Gastroesophageal sphincter (tissue), 4 donors: ENCODE measurements around the genes DNAH8, KCNK5 and LRFN2.

DNA sequence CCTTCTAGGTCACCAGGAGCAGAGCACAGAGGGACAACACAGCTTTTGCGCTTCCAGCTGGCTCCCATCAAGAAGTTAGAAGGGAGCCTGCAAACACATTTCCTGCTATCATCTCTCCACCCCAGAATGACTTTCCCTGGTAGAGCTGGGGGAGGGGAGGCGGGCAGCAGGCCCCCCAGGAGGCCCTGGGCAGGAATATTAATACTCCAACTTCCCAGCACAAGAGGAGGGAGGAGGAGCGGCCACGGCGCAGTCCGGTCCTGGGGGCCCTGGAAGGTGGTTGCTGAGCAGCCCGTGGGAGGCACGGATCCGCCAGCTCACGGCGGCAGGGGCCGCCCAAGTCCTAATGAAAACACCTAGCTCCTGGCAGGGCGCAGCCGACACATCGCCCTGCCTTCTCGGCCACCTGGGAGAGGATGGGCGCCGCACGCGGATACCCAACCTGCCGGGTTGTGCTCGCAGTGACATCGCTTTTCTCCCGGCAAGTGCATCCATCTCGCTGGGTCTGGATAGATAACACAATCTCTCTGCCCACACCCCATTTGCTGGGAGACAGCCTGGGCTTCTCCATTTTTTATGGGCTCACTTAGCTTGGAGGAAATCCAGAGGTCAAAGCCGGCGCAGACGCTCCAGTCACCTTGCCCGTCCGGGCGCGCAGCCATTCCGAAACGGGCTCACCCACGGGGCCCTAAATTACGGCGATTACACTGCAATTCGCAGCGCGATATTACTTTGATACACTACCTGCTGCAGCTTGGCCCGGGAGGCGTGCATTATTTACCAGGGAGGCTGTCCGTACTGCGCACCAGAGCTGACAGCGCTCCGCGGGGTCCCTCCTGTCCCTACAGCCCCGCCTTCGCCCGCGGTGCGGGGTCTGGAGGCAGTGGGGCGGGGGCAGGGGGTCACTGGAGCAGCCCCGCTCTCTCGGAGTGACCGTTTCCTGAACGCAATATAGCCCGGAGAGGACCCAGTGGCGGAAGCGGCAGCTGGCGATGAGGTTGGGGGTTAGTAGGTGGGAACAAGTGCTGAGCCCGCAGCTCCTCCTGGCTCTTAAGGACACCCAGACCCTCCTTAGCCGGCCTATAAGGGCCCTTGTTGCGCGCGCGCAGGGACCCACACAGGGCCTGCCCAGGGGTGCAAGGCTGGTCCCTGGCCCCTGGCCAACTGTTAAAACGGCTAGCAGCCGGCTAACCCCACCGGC, 36.2 kb upstream of the CCDC167 start:
- PRO-cap = no peak
- RAMPAGE, long total RNA, 4 experiments = no peak in any of the 4 experiments

GRCh38 chr6:37679853-37680531, 17.7 kb downstream of the MDGA1 start:
- PRO-cap = no peak
- RAMPAGE, long total RNA, 4 experiments = no peak in any of the 4 experiments

DNA sequence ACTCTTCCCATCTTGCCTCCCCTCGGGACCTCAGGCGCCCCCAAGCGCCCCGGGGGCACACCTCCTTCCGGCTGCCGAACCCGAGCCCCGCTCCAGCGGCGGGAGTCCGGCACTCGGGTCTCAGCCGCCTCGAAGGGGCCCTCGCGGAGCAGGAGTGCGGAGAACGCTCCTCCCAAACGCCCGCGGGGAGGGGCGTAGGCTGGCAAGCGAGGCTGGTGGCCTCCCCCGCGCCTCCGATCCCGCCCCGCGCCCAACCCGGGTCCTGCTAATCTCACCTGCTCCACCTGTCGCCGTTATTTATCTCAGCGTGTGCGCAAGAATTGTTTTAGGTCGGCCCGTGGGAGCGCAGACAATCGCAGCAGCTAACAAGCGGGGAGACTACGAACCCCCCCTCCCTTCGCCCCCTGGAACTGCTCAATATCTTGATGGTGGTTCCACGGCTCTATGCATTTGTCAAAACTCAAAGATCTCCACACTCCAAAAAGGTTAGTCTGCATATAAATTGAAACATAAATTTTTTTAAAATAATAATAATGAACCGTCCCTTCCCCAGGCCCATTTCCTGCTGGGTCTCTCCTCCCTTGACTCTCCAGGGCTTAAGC, 1.3 kb upstream of the MDGA1 start:
- PRO-cap = no peak
- RAMPAGE, long total RNA, 4 experiments = no peak in any of the 4 experiments

DNA sequence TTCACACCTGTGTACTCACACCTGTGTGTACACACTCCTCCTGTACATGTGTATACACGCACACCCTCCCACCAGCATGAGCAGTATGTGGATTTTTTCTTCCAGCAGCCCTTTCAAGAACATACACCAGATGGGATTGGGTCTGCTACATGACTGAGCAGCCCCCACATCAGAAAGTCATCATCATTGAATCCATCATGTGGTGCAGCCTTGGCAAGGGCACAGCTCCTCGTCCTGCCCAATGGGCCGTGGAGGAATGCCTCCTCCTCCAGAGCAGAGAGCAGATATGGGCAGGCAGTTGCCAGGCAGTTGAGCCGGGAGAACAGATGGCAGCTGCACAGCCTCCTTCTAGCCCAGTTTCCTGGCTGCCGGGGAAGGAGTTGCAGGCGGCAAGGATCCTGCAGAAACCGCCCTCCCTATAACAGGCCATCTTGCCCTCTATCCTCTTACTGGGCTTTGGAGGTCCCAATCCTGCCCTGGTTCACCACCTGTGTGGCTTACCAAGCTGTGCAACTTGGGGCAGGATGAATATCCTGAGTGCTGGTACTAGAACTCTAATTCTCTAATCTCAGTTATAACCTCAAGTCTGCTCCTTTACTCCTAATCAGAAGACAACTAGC, 11.9 kb upstream of the ZFAND3 start:
- PRO-cap = no peak
- RAMPAGE, long total RNA, 4 experiments = no peak in any of the 4 experiments

- PRO-cap = no peak
- RAMPAGE, long total RNA, 4 experiments = no peak in any of the 4 experiments
Measured at GRCh38 chr6:37876906-37878256, 57.9 kb downstream of the ZFAND3 start.

- PRO-cap = no peak
- RAMPAGE, long total RNA, 4 experiments = no peak in any of the 4 experiments
Measured at GRCh38 chr6:37962228-37963025, 142.9 kb downstream of the ZFAND3 start.

DNA sequence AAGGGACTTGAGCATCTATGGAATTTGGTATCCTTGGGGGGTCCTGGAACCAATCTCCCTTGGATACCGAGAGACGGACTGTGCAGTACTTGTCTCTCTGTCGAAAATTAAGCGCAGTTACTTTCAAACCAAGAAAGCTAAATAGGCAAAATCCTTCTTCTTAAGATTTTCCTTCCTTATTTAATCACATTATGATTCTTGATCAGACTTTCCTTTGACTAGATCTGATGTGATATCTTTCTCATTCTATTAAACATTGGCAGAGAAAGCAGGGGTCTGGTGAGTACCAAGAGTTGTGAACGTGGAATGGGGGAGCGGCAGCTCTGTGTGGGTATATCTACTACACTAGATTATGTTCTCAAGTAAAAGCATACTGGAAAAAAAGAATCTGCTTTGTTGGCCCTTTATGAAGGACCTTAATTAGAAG, 292.4 kb downstream of the ZFAND3 start:
- PRO-cap = no peak
- RAMPAGE, long total RNA, 4 experiments = no peak in any of the 4 experiments

GRCh38 chr6:38158419-38159186, 339.1 kb downstream of the ZFAND3 start:
- PRO-cap = no peak
- RAMPAGE, long total RNA, 4 experiments = no peak in any of the 4 experiments

DNA sequence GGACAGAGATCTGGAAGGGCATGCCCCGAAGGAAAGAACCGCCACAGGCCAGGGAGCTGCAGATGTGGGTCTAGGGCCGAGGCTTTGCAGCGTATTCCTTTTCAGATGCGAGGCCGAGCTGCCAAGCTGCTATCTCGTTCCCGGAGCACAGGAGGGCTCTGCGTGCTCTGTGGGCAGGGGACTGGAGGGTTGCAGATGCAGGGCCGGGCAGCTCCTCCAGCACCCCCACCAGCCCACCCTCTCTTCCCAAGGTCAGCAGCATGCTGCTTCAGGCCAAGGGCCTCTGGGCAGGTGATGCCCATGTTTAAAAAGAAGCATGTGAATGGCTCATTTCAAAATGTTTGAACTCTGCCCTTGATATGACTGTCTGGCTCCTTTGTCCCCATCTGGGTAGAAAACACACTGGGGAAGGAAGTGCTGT, 353.2 kb downstream of the ZFAND3 start:
- PRO-cap = no peak
- RAMPAGE, long total RNA, 4 experiments = no peak in any of the 4 experiments

DNA sequence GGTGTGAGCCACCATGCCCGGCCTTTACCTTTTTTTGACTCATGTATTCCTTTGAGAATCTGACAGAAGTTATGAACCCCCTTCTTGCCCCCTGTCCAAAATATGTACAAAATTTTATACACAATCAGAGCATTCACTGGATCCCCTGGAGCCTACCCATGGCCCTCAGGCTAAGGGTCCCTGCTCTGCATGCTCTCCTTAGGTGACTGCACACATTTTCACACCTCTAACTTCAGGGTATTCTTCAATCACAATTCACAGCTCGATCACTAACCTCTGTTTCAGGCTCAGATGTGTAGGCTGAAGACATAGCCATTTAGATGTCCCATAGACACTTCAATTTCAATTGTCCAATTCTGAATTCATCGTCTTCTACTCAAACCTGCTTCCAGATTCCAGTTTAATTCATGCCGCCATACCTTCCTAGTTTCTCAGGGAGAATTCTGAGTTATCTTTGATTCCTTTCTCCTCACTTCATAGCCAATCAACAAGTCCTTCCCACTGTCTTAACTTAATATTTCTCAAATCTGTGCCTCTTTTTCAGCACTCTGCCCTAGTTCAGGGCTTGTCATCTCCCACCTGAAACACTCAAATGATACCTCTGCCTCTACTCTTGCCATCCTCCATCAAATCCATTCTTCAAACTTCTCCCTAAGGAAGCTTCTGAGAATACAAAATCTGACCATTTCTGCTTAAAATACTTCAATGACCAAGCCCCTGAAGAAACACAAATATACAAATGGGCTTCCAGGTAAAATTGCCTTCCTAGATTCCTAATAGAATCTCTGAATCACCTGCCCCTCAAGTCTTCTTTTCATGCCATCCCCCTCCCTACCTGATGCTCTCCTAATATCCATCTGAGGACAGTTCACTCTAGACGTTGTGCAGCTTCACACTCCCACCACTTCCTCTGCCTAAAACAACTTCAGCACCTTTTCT, 270.9 kb downstream of the BTBD9 start:
- PRO-cap = no peak
- RAMPAGE, long total RNA, 4 experiments = no peak in any of the 4 experiments

DNA sequence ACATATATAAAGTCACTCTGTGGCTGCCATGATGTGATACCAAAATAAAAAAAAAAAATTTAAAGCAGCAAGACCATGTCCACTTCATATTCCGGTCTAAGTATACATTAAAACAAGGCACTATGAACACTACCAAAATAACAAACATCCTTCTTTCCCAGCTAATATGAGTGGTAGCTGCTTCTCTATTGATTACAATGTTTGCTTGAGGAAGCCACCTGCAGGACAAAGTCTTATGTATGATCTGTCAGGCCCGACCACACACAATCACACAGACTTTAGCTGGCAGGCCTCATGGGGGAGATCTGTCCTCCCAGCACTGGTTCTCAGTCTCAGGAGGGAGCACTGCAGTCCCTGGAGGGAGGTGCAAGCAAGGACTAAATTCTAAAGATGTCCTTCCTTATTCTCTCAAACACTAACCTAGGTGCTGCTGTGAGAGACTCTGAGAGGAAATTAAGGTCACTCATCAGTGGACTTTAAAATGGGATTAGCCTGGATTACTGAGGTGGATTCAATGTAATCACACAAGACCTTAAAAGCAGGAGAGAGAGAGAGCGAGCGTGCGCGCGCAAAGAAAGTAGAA, 14.5 kb downstream of the GLO1 start:
- PRO-cap = no peak
- RAMPAGE, long total RNA, 4 experiments = no peak in any of the 4 experiments

DNA sequence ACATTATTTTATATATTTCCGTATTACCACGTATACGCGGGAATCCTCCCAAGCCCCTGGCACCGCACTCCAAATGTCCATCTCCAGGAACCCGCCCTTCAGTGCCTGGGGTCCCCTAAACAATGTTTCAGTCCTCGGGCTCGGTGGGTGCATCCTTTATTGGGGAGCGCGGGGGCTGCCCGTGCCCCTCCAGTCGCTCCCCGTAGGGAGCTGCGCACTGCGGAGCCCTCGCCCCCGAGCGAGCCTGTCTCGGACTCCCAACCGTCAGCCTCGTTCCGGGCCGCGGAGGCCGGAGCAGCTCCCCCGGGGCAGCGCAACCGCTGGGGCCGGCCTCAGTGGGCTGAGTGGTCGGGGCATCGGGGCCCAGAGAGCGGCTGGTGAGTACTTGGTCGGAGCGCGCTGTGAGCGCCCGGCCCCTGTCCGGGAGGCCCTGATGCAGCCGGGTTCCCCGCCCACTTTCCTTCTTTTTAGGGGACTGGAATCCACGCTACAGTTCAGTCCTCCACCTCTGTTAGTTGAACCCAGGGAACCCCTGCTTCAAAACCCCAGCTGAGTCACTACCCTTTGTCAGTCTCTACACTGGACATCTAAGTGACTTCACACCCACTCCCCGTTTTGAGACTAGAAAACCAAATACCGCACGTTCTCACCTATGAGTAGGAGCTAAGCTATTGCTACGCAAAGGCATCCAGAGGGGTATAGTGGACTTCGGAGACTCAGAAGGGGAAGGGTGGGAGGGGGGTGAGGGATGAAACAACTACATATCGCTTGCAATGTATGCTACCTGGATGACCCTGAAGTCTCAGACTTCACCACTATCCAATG, at the start of gene DNAH8:
DNAH8 (plus strand) TSS at position 273 of the 825 bp plus-strand sequence.
- PRO-cap = no peak
- RAMPAGE, long total RNA, 4 experiments = no peak in any of the 4 experiments

DNA sequence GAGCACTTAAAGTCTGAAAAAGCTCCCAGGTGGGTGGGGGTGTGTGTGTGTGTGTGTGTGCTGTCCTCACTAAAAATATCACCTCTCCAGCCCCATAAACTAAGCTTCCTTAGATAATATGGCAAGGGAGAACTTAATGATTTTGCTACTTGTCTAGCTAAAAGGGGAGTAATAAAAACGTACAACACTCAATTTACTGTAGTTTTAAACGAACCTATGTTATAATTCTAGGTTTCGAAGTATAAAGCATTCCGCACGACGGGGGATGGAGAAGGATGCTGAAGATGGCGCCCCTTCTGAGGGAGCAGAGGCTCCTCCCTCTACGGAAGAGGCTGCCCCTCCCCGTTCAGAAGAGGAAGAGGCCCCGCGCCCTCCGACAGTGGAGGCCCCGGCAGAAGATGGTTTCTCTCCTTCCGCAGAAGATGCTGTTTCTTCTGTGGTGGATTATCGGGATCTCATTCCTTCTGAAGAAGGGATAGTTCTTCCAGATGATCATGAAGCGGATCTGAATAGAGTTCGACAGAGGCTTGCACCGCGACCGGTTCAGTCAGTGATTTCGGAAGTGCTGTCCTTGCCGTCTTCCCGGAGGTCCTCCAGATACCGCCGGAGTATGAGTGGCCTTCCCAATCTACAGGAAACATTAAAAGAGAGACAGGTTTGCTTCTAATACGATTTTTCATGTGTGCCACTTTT, 7.6 kb downstream of the DNAH8 start:
- PRO-cap = no peak
- RAMPAGE, long total RNA, 4 experiments = no peak in any of the 4 experiments

DNA sequence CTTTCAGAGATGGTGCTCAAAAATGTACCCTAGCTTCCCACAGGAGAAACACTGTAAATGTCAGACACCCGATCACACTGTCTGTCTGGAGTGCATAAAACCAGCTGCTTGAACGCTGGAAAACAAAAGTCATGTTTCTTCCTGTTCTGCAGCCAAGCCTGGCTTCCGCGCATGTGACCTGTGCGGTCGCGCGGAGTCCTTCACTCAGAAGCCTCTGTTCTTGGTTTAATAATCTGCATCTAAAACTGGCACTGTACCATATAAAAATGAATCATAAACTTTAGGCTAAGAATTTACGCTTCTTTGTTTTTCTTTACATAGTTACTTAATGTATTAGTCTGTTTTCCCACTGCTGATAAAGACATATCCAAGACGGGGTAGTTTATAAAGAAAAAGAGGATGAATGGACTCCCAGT, 28.6 kb upstream of the SAYSD1 start:
- PRO-cap = no peak
- RAMPAGE, long total RNA, 4 experiments = no peak in any of the 4 experiments

DNA sequence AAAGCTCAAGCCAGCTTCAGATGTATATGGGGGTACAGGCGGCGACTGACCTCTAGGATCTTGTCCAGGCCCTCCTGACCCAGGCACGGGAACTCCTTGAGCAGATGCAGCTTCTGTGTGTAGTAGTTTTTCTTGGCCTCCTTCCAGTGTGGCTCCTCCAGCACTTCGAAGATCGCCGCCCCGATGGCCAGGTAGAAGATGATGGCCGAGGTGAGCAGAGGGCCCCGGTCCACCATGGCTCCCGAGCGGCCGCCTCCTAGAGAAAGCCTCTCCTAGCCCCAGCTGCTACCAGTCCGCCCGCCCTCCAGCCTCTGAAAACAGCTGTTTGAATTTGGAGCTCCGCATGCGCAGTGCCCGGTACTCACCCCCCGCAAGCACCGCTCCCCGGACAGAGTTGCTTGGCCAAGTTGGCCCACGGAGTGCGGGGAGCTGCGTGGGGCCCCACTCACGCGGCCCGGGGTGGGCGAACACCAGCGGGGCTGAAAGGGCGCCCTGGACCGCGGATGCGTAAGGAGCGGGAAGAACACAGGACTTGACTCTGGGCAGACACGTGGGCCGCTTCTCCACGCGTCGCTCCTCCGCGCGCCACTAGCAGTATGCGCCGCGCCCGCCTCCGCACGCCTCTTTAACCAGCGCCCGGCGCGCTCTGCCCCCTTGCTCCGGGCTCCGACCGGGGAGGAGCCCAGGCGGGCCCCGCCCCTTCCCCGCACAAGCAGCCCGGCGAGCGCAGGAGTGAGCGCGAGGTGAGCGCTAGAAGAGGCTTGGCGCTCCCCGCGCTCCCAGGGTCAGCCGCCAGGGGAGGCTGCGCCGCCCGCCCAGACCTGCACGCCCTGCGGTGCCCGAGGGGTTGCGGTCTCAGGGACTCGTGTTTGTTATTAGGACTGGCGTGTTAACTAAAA, at the start of gene KCNK5:
KCNK5 (minus strand) TSS at position 600 of the 899 bp plus-strand sequence.
- PRO-cap = bidirectional peak, plus-strand start at position 391 of the sequence, minus-strand start at position 313 of the sequence; bidirectional peak, plus-strand start at position 707 of the sequence, minus-strand start at position 627 of the sequence
- RAMPAGE, long total RNA, 4 experiments = start-site peak on the minus strand in 3 of 4 experiments, centred at positions 601 to 609 of the sequence, 14 to 34 reads per replicate

DNA sequence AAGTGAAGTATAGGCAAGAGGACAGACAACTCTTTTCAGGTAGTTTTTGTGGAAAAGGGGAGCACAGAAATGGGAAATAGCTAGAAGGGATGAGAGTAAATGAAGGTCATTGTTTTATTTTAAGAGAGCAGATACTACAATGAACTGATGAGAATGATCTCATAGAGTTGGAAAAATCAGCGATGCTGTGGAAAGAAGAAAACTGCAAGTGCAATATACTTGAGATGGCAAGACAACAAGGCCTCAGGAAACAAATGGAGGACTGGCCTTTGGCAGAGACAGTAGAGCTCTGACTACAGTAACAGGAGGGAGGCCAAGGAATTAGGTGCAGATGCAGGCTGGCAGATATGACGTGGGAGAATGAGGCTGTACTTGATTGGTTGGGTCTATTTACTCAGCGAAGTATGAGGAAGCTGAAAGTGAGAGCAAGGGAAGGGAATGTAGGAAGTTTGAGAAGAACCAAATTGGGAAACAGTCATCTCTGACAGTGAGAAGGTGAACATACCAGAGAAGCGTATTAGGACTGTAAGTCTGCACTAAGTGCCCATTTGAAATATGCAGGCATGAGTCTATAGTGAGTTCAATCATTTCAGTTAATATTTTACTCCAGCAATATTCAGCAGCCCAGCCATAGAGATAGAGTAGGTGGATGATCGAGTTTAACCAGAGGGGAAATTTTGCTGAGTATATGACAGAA, 40.0 kb downstream of the KIF6 start:
- PRO-cap = no peak
- RAMPAGE, long total RNA, 4 experiments = no peak in any of the 4 experiments

- PRO-cap = unidirectional peak, minus-strand start at chr6:39830502
- RAMPAGE, long total RNA, 4 experiments = no peak in any of the 4 experiments
Measured at GRCh38 chr6:39830450-39830986, 38.3 kb downstream of the DAAM2 start.

DNA sequence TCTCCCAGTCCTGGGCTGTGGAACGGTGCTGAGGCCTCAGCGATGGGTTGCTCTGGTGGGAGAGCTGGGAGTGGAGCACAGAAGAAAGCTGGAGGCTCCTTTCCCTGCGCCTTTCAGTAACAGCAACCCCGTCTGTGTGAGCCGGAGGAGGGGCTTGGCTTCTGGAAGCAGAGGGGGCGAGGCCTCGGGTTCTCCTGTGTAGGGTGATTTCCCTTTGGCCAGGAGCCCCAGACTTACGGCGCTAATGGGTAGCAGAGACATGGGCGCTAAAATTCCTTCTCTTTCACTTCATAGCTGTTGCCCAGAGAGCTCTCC, 55.0 kb downstream of the DAAM2 start:
- PRO-cap = bidirectional peak, plus-strand start at position 230 of the sequence, minus-strand start at position 134 of the sequence
- RAMPAGE, long total RNA, 4 experiments = no peak in any of the 4 experiments

GRCh38 chr6:40586853-40588223, at the start of gene LRFN2:
Gene LRFN2 (minus strand): TSS chr6:40587364.
- PRO-cap = no peak
- RAMPAGE, long total RNA, 4 experiments = no peak in any of the 4 experiments

- PRO-cap = no peak
- RAMPAGE, long total RNA, 4 experiments = no peak in any of the 4 experiments
Measured at GRCh38 chr6:40743422-40743849, 156.3 kb upstream of the LRFN2 start.